Thoracic aorta endothelial cell (primary cell): ENCODE results near the genes TAC1 and BRI3.

GRCh38 chr7:96377326-96377650 is 55.4 kb upstream of the SLC25A13 start:
- CAGE, long polyA plus RNA: no peak

DNA sequence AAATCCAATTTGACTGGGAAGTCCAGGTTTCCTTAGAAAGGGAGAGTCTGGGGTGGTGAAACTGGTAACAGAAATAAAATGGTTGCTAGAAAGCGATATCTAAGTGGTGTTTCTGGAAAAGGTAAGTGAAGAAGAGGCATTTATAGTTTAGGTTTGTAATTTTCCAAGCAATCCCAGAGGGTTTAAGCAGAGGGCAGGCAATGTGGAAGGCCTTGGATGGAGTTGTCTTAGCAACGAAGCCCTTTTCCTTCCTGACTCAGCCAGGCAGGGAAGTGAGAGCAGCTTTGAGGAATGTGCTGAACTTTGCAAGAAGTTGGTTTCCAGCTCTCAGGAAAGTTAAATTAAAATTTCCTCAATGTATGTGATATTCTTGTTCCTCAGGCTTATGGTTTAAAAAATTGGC is 66.7 kb upstream of the SLC25A13 start:
- CAGE, long polyA plus RNA: no peak

GRCh38 chr7:97015917-97016590 is 8.6 kb downstream of the DLX5 start:
- CAGE, long polyA plus RNA: no peak

- CAGE, long polyA plus RNA: no peak
Observed at GRCh38 chr7:97731766-97732294, at the start of gene TAC1. Gene TAC1 (plus strand): TSS chr7:97732086.

DNA sequence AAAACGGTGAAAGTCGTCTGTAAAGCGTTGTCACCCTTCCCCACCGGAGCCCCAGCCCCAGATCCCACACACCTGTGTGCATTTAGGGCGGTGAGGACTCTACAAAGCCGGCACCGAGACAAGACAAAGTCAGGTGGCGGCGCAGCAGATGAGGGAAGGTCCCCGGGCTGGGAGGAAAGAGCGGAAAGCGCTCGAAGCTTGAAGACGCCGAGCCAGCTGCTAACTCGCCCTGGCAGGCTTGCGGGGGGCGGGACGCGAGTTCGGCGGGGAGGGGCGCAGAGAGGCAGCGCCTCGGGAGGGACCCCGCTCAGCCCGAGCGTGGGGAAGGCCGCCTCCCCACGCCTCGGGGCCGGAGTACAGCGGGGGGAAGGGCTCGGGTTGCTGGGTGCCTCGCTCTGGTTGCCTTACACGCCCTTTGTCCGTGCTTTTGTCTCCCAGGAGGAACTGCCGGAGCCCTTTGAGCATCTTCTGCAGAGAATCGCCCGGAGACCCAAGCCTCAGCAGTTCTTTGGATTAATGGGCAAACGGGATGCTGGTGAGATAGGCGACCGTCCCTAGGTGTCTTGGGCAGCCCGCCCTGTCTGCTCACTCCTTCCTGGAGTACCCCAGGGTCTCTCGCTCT is 1.5 kb downstream of the TAC1 start:
- CAGE, long polyA plus RNA: no peak

- CAGE, long polyA plus RNA: no peak
Observed at GRCh38 chr7:97928001-97928613, 55.9 kb upstream of the ASNS start.

DNA sequence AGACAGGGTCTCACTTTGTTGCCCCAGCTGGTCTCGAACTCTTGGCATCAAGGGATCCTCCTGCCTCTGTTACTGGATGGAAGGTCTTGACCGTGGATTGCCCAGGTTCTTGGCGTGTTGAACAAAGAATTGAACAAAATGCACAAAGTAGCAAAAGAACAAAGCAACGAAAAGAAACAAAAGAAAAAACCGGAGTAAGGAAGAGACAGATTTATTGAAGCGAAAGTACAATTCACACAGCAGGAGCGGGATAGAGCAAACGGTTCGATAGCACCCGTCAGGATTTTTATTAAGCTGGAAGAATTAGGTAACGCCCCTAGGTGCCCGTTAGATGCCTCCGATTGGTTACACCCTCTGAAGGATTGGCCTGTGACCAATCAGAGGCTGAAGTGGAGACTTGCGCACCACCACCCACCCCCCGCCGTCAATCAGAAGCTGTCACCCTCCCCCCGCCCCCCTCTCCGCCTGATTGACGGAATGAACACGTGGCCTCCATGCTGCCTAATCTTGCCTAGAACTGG is 16.9 kb downstream of the OCM2 start:
- CAGE, long polyA plus RNA: no peak

DNA sequence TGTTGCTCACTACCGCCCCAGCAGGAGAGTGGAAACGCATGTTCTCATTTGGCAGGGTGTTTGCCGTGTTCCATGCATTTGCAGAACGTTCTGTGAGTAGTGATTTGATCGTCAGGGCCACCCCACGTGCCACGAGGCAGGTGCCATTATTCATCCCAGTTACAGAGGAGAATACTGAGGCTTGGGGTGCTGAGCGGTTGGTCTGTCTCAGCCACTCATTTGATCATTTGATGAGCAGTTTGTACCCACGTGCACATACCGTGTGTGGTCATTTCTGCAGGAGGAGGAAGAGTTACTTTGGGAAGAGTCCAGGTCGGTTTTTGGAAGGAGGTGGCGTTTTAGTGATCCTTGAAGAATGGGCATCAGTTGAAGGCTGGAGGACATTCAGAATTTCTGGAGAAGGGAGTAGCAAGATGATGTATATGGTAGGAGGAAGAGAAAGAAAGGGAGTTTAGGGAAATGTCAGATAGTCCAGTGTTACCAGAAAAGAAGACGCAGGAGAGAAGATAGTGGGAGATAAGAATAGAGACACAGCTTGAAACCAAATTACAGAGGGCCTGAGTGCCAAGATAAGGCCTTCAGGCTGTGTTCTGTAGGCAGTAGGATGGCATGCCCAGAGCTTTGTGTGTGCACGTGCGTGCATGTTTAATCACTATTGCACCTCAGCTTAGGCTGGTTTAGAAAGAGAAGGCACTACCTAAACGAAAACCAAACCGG is 36.2 kb upstream of the BHLHA15 start:
- CAGE, long polyA plus RNA: no peak

GRCh38 chr7:98241822-98242264 is 10.2 kb downstream of the TECPR1 start:
- CAGE, long polyA plus RNA: no peak

DNA sequence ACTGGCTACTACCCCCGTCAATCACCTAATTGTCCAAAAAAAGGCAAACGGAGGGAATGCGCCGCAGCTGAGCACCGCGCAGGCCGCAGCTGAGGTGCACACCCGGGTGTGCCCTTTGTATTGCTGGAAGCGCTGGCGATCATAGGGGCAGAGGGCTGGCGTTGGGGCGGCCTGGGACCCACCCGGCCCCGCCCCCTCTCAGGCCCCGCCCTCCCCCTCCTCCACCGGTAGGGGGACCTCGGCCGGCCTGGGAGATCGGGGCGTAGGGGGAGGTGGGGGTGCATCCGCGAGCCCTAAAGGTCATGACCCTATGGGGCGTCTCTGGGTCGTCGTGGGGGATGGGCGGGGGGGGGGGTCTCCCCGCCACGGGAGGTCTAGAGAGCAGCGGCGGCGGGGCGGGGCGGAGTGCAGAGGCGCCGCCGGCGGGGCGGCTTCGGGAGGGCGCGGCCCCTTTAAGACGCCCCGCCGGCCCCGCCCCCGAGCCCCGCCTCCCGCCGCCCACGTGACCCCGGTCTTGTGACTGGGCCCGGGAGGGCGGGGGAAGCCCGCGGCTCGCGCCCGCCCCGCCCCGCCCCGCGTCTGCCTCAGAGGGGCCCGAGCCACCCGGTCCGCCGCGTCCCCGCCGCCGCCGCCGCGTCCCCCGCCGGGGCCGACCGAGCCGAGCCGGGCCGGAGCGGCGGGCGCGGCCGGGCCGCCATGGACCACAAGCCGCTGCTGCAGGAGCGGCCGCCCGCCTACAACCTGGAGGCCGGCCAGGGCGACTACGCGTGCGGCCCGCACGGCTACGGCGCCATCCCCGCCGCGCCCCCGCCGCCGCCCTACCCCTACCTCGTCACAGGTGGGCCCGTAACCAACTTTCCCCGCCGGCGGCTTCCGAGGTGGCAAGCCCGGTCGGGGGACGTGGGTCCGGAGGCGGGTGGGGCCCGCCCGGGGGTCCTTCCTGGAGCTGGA is at the start of gene BRI3:
Gene BRI3 (plus strand): TSS at position 587 of the 951 bp plus-strand sequence.
- CAGE, long polyA plus RNA: no peak

GRCh38 chr7:98296755-98297498 is 15.4 kb downstream of the BRI3 start:
- CAGE, long polyA plus RNA: no peak

GRCh38 chr7:98335656-98336182 is 54.2 kb downstream of the BRI3 start:
- CAGE, long polyA plus RNA: no peak

- CAGE, long polyA plus RNA: no peak
Observed at GRCh38 chr7:98352272-98353106, 48.4 kb downstream of the BAIAP2L1 start.

DNA sequence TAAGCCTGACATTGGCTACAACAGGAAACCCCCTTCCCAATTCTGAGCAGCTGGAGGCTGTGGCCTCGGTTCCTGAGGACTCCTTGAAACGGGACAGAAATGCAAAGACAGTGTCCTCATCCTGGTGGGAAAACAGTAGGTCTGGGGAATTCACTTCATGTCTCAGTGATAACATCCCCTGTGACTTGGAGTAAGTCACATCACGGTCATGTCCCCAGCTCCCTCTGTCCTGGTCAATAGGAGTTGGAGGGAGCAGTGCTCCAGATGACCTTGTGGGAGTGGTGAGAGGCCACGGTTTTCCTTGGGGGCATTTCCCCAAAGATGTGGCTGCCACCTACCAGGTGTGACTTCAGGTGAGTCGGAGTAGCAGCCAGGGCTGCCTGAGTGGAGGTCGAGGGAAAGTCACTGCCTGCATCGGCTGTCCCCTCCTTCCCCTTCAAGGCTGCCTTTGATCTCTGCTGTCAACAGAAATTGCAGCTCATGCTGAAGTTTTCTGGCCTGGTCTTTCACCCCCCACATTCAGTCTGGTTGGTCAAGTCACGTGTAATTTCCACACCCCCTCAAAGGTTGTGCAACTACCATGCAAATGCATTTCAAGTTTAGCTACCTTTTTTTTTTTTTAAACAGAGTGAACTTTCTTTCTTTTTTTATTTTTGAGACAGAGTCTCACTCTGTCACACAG is 16.5 kb upstream of the BAIAP2L1 start:
- CAGE, long polyA plus RNA: no peak

DNA sequence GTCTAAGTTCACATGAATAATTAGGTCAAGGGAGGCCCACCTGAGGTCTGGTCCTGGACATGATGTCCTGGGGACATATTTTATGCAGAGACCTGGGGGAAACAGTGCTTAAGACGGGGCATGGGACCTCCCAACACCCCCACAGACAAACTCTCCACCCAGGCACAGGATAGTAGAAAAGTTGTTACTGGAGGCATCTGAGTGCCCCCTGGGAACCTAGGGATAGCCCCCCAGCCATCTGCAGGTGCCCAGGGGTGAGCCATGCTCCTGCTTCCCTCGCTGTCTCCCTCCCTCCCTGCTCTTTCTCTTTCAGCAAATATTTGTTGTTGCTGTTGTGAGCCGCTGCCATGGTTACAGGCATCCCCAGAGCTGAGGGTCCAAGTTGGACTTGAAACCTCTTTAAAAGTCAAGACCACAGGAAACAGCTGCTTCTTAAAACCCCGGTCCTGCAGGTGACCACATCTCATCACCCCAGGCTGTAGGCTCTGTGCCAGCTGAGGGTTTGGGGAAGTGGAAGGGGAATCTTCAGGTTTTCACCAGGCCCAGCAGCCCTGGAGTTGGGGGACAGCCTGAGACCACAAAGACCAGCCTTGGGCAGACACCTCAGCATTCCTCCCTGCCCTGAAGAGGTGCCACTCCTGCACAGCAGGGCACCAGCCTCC is 24.4 kb downstream of the NPTX2 start:
- CAGE, long polyA plus RNA: no peak

- CAGE, long polyA plus RNA: no peak
Observed at GRCh38 chr7:98771607-98771964, 98.2 kb downstream of the TMEM130 start.

DNA sequence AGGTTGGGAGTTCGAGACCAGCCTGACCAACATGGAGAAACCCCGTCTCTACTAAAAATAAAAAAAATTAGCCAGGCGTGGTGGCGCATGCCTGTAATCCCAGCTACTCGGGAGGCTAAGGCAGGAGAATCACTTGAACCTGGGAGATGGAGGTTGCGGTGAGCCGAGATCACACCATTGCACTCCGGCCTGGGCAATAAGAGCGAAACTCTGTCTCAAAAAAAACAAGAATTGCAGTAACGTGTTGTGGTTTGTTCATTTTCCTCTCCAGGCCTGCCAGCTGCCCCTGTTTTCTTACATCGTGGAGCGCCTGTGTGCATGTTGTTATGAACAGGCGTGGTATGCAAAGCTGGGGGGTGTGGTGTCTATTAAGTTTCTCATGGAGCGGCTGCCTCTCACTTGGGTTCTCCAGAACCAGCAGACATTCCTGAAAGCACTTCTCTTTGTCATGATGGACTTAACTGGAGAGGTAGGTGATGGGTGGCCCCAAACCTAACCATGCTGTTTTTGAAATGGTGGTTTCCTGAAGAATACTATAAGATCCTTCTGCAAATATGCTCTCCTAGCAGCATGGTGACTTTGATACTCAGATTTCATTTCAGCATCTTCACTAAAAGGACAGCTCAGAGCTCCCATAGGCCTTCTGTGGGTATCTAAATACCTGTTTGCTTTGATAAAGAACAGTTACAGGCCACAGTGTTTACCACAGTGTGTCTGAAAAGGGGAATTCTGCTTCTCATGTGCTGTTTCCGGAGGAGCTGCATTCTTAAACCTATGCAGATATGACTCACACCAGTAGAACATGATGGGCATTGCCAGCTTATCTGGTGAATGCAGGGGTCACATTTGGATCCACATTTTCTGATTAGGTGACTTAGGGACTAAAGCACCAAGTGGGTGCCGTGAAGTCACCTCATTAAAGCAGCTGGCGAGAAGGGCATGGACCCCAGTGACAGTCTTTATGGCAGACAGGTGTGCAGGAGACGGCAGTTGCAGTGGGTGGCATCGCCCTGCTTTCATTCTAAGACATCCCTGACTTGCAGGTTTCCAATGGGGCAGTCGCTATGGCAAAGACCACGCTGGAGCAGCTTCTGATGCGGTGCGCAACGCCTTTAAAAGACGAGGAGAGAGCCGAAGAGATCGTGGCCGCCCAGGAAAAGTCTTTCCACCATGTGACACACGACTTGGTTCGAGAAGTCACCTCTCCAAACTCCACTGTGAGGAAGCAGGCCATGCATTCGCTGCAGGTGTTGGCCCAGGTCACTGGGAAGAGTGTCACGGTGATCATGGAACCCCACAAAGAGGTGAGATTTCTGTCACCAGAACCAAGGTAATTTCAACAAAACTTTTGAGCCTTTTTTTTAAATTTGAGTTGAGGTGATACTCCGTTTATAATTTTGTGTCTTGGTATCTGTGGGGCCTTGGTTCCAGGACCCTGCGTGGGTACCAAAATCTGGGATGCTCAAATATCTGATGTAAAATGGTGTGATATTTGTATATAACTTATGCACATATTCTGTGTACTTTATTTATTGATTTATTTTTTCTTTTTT is 52.6 kb downstream of the TRRAP start:
- CAGE, long polyA plus RNA: no peak

DNA sequence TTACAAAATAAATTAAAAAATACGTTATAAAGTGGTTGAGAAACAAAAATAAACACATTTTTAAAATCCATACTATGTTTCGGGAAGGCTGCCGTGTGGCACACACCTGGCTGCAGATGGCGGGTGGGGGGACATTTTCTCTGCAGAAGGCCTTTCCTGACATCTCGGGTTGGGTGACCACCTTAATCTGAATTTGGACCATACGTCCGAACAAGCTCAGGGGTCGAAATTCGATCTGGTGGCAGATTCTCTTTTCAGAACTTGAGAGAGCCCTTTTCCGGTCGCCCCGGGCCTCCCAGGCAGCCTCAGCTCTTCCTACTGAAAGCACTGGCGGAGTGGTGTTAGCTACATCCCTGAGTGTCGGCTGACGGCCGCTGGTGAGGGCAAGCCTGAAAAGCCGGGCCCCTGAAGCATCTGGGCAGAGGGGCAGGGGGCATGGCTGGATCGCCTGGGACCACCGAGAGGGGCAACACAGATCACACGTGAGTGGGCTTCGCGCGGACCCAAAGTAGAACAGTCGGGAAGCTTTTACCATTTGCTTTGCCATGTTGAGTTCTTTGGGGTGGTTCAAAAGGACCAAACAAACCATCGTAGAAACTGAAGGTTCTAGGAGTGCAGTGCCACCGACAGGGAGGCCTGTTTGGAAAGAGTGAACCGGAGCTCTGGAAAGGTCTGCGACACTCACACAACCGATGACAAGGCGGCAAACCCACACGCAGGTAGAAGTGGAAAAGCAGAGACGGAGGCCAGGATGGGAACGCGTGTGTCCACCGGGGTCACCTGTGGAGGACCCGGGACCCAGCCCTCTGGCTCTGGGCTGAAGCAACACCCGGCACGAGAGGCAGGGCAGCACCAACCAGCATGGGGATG is 116.0 kb downstream of the SMURF1 start:
- CAGE, long polyA plus RNA: no peak

GRCh38 chr7:99043014-99043482 is 100.9 kb downstream of the SMURF1 start:
- CAGE, long polyA plus RNA: no peak

- CAGE, long polyA plus RNA: no peak
Observed at GRCh38 chr7:99099003-99099380, 44.9 kb downstream of the SMURF1 start.